ENCODE measurements around a stretch of chr4.

- PRO-cap = no peak
These were observed 57.6 kb upstream of the RAP1GDS1 start for GRCh38 chr4:98203359-98204234.

GRCh38 chr4:98706241-98706491 is 47.8 kb upstream of the TSPAN5 start:
- PRO-cap = no peak

GRCh38 chr4:98932474-98933100 is 3.7 kb upstream of the EIF4E start:
- PRO-cap = no peak

GRCh38 chr4:99051440-99051794 is 37.2 kb downstream of the ADH5 start:
- PRO-cap = no peak

GRCh38 chr4:99103020-99103513 is 14.5 kb upstream of the ADH5 start:
- PRO-cap = no peak

DNA sequence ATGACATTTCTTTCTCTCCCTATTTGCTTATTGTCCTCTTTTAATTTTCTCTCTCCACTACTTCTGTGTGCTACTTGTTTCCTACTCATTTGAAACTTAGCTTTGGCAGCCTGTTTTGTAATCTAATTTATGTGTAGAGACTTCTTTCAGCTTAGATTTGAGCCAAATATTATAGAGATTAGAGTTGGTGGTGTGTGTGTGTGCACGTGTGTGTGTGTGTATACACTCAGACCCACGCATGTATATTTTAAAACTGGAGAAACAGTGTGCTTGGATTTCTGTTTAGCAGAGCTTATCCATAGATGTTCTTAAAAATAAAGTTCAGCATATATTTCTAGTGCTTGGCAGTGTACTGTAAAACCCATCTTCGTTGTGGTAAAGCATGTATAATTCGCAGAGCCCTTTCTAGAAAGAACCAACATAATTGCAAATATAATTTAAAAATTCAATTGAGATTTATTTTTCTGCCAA is 1.8 kb downstream of the ADH1B start:
- PRO-cap = no peak

DNA sequence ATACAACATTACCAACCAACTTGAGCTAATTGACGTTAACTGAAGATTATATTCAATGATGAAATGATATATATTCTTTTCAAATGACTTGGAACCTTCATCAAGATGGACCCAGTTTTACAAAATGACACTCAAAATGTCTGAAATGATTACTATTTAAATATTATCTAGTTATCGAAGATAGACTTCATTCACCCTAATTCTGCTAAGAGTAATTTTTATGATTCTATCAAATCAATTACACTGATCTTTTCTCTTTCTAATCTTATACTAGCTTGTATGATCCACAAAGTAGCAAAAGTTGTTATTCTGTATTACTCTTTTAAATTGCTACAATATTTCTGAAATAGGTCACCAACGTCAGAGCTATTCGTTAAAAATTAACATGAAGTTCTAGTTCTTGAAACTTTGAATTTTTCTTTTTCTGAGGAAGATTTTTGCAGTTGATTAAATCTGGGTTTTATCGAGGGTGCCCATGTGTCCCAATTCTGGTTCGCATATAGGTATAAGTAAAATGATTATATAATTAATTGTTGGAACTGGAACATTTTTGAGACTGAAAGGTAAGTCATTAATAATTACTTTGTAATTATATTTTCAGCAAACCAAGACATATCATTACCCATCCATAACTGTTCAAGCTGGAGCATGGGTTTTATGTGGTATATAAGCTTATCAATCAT is 28.4 kb upstream of the ADH1C start:
- PRO-cap = no peak

DNA sequence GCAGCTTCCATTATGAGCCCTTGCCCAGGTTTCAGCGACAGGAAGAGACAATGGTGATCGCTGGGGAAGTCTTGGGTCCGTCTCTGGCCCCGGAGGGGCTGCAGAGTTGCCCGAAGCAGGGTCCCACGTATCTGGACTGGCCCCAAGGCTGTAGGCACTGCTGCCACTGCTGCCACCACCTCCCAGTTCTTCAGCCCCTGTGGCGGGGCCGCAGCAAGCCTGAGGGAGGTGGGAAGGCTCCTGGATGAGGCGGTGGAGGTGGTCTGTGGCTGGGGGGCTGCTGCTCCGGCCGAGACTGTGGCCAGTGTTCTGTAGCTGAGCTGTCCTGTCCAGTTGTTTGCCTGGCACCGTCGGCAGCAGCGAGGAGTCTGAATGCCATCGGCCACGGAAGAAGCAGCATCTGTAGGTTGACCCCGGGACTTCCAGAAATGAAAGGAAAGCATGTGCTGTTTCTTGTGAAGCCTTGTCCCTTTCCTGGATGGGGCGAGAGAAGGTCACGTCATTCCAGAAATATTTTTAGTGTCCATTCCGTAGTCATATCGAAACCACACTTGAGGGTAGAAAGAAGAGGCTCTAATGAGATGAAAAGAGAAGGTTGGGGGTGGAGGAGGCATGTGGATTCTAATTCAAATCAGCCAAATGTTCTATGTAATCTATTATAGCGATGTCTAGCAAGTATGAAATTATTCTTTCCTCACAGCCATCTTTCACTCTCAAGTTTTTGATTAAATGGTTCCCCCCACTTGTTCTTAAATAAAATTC is 3.2 kb downstream of the C4orf54 start:
- PRO-cap = no peak

GRCh38 chr4:99855634-99856131 is 38.5 kb downstream of the LAMTOR3 start:
- PRO-cap = no peak

DNA sequence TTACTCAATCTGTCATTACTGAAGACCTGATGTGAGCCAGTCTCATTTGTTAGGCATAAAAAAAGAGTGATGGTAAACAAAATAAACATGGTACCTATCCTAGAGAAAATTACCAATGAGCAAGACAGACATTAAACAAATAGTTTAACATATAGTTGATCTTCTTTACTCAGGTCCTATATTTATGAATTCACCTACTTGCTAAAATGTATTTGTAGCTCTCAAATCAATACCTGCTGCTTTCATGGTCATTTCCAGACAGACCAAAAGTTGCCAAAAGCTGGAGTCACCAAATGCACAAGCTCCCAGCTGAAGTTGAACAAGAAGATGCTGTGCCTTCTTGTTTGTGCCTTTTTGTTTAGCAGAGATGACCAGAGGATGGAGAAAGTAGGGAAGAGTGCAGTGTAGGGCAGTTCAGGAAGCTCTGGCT is 161.5 kb upstream of the EMCN start:
- PRO-cap = no peak

- PRO-cap = no peak
These were observed 310.4 kb downstream of the PPP3CA start for GRCh38 chr4:101036856-101037362.

DNA sequence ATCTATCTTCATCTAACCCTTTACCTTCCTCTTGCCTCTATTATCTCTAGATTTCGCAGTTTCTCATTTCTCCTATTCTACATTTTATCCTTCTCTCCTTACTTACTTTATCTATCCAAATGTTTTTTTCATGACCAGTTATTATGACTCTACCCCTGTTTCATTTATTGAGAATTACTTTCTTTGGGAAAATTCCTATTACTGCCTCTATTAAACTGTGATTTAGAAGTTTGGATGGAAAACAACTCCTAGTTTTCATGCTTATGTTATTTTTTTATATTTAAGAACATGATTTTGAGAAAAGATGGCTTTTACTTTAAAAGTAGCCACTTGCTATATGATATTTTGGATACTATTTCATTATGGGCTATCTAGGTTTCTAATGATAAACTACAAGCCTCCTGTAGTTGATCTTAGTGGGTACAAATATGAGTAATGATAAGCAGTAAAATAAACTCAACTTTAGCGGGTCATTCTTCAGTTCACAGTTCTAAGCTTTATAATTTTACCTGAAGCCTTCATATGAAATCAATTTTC is 253.1 kb downstream of the PPP3CA start:
- PRO-cap = no peak

GRCh38 chr4:101125329-101125689 is 222.0 kb downstream of the PPP3CA start:
- PRO-cap = no peak

DNA sequence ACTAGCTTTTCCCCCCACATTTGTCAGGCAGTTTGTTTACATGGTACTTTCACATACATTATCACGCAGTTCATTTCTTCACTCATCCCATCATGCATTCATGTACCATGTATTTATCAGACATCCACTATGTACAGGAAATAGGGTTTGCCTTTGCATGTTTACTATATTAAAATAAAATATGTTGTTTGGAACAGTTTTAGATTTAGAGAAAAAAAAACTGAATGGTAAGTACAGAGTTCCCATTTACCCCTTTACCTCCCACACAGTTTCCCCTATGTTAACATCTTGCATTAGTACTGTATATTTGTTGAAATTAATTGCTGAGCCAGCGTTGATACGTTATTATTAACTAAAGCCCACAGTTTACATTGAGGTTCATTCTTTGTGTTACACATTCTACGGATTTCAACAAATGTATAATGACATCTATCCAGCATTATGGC is 70.8 kb downstream of the PPP3CA start:
- PRO-cap = no peak

DNA sequence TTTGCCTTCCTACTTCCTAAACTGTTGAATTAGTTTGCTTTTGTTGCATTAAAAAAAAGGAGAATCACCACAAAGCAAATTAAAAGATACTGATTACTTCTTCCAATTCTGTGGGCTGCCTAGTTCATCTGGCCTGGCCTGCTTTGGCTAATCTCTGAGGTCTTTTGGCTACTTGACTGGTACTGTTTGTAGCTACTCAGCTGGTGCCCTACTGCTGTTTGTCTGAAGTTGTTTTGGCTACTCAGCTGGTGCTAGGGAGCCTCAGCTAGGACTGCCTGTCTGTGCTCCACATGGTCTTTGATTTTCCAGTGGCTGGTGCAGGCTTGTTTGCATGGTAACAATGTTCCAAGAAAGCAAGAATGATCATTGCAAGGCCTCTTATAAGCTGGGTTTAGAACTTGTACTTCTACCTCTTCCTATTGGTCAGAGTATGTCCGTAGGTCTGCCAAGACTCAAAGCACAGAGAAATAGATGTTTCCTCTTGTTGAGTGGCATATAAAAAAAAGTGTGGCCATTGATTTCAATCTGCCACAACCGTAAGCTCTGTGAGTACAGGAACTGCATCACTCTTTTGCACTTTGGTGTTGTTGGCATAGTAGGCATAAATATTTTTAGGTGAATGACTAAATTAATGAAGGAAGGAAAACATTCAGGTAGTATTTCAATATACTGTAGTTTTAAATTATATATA is 17.5 kb downstream of the NFKB1 start:
- PRO-cap = no peak

DNA sequence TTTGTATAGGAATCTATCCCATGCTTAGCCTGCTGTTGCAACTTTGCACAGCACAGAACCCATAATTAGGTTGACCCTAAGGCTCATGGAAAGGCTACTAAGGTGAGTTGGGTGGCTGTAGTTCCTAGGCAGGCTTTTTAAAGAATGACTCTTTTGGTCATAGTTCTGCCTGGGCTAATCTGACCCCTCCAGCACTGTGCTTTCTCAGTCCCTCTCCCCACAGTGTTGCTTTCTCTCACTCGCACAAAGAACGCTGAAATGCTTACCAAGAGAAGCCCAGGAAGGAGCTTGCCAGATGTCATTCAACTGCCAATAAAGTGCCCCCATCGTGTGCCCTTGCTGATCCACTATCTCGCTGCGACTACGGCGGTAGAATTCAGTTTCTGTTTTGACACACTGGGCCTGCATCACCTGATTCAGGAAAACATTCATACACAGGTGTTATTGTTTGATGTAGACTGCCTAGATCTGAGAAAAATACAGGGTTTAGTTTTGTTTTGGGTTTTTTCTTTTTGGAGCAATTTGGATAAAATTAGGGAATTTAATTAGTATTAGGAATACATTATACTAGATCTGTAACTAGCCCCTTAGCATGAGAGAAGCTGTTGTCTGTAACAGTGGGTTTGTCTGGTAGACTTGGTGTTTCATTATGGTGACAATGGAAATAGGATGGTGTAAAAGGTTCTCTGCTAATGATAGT is 121.2 kb downstream of the MANBA start:
- PRO-cap = no peak

GRCh38 chr4:102786406-102786869 is 25.7 kb upstream of the MANBA start:
- PRO-cap = no peak

DNA sequence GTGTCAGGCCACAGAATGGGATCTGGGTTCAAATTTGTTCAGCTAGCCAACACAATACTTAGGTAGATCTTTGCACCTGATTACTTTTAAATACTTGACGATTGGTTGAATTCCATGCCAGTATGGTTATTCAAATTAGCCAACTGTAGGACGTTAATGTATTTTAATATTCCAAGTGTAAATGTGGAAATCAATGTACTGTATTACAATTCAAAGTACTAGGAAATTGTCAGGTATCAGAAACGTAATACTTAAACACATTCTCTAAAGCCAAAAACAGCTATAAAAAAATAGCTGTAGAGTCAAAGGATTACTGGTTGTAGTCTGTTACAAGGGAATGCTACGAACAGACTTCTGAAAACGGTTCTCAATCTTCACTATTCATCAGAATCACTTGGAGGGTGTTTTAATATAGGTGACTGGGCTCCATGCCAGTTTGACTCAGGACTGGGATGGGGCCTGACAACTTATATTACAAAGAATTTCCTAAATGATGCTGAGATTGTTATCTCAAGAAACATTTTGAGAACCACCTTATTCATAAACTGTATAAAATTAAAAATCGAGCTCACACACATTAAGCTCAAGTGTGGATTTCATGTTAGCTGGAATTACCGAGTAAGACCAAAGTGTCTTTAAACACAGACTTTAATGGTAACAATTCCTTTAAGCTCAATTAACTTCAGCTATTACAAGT is 33.1 kb upstream of the MANBA start:
- PRO-cap = no peak

DNA sequence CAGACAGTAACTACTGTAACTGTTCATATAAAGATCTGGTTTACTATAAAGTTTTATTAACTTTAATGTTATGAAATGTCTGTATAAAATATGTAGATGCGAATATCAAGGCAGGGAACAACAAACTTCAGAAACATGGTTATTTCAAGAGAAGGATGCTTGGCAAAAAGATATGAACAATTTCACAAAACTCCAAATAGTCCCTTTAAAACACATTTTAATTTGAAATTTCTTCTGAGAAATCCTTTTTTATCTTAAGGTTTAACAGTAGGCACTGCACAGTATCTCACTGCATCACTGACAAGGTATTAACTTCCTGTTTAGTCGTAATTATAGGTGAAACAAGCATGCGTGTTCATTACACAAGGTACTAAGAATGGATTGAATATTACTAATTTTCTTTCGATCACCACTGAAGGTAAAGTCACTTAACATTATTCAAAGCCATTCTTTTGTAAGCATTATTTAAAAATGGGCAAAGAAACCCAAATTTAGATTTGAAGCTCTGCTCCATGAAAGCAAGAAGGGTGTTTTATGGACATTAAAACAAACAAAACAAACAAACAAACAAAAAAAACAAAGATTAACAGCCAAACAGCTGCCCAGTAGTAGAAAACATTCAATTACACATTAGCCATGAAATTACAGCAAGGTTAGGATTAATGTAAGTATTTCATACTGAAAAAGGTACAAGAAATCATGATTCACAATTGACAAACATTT is 7.0 kb downstream of the UBE2D3 start:
- PRO-cap = no peak

DNA sequence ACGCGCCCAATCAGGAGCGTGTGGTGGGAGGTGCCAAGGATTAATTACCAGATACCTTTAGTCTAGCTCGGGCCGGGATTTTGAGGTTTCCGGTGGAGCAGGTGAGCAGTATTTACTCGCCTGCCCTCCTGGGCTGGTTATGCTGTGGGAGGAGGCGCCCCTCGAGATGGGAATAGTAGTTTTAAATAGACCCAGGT is 764 bp upstream of the UBE2D3 start:
- PRO-cap = bidirectional peak, plus-strand start at position 83 of the sequence, minus-strand start outside the sequence

All from Metastatic Pancreatic Carcinoma in the Ovary (tissue), 1 donor.